ENCODE data around the genes LIFR and DAB2.

- PRO-cap, 3 experiments: peak in 1 of 3 experiments; most common plus-strand start chr5:38469180 (in 1); most common minus-strand start chr5:38469118 (in 1)
- RAMPAGE, long total RNA, 2 experiments: start-site peak on the minus strand in 1 of 2 experiments, at chr5:38468917-38469466 at its widest, 5 reads per replicate
- RRBS: no CpG with 5 or more reads among the region's 24 CpGs
These were observed 87.3 kb downstream of the LIFR start for GRCh38 chr5:38468763-38469891.

GRCh38 chr5:38485751-38486146 lies 70.7 kb downstream of the LIFR start:
- PRO-cap, 3 experiments: peak in 1 of 3 experiments; most common plus-strand start chr5:38486094 (in 1)
- RAMPAGE, long total RNA, 2 experiments: no peak in any of the 2 experiments
- RRBS: no CpG with 5 or more reads among the region's 6 CpGs

DNA sequence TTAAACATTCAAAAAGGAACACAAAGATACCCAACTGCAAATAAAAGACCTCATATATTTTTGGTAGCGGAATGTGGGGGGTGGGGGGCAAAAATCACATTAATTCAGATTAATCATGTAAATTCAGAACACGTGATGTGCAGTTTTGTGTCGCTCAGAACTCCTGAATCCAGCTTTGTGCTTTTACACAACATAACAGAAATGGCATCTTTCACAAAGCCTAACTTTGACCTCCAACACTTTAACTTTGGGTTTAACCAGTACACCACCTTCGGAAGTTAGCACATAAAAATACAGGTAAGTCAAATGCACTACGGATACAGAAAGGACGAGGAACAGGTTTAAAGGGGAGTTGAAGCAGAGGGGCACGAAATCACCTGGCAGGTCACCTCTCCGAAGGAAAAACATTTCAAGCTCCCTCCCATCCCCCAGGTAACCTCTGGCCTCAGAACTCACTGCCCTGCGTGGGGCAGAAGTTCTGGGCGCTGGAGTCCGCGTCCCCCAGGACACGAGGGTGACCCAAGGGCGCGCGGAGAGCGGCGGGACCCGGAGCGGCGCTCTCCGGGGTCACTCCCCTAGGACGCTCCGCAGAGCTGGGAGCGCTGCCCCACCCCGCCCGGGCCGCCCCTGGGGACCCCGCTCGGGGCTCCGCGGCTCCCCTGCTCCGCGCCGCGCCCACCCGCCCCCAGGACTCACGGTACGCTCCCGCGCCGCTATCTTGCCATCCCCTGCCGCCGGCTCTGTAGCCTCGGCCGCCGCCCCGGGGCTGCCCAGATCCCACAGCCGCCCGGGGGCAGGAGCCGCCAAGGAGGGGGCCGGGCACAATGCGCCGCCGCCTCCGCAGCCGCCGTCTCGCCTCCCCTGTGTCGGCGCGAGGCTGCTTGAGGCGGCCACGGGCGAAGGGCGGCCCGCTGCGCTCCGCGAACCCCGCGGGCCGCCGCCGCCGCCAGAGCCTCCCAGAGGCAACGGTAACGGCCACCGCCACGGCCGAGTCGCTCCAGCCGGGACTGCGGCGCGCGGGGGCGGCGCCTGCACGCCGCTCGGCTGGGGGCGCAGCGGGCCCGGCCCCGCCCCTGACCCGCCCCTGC lies at the start of gene LIFR:
Gene LIFR, minus strand, starts transcription at position 1,009 of the 1,088 bp plus-strand sequence.
- PRO-cap, 3 experiments: peak in 3 of 3 experiments; most common plus-strand start position 455 of the sequence (in 2); most common minus-strand start position 1,009 of the sequence (in 3)
- RAMPAGE, long total RNA, 2 experiments: no peak in any of the 2 experiments
- RRBS: 2% methylated on average over 19 of the region's 97 CpGs

GRCh38 chr5:38589531-38589956 lies 33.1 kb upstream of the LIFR start:
- PRO-cap, 3 experiments: no peak in any of the 3 experiments
- RAMPAGE, long total RNA, 2 experiments: no peak in any of the 2 experiments
- RRBS: no CpG with 5 or more reads among the region's 2 CpGs

DNA sequence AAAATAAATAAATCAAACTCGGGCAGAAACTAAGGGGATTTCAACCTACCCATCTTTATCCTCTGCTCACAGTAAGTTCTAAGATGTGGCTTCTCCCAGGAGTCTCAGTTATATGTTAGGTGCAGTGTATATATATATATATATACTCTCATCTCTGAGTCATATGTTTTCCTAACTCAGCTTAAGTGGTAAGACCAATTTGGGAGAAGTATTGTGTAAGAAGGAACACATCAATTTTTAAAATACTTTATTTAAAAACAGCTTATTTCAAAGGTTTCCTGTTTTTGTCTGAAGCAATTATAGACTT lies 20.3 kb upstream of the OSMR start:
- PRO-cap, 3 experiments: no peak in any of the 3 experiments
- RAMPAGE, long total RNA, 2 experiments: no peak in any of the 2 experiments
- RRBS: no CpG with 5 or more reads among the region's 1 CpG

GRCh38 chr5:38880181-38880738 lies 34.4 kb downstream of the OSMR start:
- PRO-cap, 3 experiments: no peak in any of the 3 experiments
- RAMPAGE, long total RNA, 2 experiments: no peak in any of the 2 experiments
- RRBS: no CpG with 5 or more reads among the region's 8 CpGs

DNA sequence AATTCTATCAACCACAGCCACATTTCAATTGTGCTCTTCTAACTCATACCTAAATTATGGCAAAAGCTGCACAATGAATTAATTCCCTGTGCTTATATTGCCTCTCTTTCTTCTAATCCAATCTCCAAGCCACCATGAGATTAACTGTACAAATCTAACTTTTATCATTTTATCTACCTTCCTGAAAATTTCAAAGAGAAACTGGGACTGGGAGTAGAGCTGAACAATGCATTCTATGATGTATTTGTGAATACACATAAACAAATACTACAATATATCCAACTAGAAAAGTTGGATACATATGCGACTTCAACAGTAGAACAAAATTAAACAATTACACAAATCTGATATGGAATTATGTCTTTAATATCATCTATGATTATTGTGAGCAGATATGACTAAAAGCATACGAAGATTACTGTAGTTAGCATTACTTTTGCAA lies 42.7 kb downstream of the RICTOR start:
- PRO-cap, 3 experiments: no peak in any of the 3 experiments
- RAMPAGE, long total RNA, 2 experiments: no peak in any of the 2 experiments
- RRBS: no CpG with 5 or more reads among the region's 2 CpGs

DNA sequence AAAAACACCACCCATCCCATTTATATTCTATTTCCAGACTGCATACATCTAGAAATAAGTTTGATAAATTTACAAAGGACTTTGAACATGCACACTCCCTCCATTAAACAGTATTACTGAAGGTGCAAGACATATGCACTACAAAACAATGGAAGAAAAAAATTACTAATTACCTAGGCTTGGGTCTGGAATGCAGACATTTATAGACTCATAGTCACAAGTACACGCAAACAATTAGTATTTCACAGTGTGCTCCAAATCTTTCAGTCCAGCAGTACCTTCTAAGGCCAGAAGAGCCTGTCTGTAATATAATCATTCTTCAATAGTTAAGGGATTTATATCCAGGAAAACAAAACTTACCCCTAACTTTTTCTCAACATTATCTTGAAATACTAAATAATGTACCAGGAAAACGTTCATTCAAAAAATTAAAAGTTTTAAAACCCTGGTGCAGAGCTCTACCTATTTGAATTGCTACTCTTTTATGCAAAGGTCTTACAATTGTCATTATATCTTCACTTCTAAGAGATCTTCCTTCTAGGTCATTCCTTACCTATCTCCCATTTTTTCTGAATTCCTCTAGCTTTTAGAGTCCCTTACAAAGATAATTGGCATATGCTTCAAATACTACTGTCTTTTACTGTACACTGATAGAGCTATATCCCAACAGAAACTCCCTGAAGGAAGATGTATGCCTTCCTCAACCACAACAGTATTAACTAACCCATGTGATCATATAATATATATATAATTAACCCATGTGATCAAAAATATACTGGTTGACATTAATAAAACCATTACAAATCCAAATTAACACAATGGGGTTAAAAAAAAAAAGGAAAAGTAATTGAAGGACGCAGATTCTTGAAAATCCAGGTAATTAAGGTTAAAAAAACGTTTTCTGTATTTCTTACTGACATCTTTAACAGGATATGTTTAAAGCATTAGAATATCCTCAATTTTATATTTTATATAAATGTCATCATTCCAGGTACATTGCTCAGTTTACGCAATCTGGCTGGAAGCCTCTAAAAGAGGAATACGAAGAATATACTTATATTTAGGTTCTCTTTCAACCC lies 10.8 kb downstream of the RICTOR start:
- PRO-cap, 3 experiments: no peak in any of the 3 experiments
- RAMPAGE, long total RNA, 2 experiments: no peak in any of the 2 experiments
- RRBS: no CpG with 5 or more reads among the region's 6 CpGs

- PRO-cap, 3 experiments: no peak in any of the 3 experiments
- RAMPAGE, long total RNA, 2 experiments: no peak in any of the 2 experiments
- RRBS: no CpG with 5 or more reads among the region's 1 CpG
These were observed 6.8 kb downstream of the RICTOR start for GRCh38 chr5:39067390-39067876.

DNA sequence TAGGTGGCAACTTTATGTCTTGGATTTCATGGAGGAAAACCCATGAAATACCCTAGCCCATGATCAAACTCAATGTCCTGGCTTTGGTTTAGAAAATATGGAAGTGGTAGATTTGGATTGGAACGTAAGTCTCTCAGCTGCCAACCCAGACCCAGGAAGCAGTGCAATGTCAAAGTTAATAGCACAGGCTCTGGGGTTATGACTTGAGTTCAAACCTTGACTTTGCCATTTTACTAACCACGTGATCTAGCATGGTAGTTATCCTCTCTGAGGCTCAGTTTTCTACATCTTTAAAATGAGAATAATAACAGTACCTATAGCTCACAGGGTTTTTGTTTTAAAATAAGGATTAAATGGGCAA lies 13.8 kb downstream of the FYB1 start:
- PRO-cap, 3 experiments: no peak in any of the 3 experiments
- RAMPAGE, long total RNA, 2 experiments: no peak in any of the 2 experiments
- RRBS: no CpG with 5 or more reads among the region's 2 CpGs

DNA sequence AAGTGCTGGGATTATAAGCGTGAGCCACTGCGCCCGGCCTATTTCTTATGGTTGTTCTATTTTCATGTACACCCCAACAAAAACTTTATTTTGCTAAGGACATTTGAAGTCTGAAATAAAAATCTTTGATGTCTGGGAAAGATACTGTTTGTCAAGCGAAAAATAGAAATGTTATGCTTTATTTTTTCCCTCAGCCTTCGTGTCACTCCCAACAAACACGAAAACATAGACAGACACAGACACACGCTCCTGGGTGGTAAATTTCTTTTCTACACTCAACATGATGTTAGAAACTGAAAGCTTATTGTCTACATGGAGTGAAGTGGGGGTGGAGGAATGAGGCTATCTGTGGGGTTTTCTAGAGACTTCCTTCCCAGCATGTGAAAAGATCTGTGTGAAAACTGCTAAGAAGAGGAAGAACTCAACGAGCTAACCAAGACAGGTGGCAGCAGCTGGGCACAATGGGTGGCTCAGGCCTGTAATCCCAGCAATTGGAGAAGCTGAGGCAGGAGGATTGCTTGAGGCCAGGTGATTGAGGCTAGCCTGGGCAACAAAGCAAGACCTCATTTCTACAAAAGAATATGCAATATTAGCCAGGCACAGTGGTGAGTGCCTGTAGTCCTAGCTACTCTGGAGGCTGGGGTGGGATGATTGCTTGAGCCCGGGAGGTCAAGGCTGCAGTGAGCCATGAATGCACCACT lies 7.6 kb downstream of the FYB1 start:
- PRO-cap, 3 experiments: no peak in any of the 3 experiments
- RAMPAGE, long total RNA, 2 experiments: no peak in any of the 2 experiments
- RRBS: no CpG with 5 or more reads among the region's 9 CpGs

DNA sequence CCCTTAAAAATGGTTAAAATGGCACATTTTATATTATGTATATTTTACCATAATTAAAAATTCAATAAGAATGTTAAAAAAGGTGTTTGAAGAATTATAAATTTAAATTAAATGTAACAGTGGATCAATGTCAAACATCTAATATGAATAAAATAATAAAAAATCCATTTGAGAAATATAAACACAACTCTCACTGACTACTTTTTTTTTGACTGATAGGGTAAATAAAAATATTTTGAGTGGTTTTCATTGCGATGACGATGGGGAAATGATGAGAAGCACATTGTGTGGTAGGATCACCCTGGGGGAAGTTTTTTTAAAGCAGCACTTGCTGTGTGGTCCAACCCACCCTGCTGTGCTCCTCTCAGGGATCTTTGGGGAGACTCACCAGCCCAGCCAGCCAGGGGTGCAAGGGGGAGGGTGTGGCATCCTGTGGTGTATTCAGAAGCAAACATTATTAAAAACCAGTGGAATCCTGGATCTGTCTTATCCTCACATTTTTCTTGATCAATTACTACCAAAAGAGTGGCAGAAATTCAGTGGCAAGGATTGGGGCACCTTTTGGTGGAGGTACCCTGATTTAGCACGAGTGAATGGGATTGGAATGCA lies 4.1 kb downstream of the FYB1 start:
- PRO-cap, 3 experiments: no peak in any of the 3 experiments
- RAMPAGE, long total RNA, 2 experiments: no peak in any of the 2 experiments
- RRBS: no CpG with 5 or more reads among the region's 3 CpGs

DNA sequence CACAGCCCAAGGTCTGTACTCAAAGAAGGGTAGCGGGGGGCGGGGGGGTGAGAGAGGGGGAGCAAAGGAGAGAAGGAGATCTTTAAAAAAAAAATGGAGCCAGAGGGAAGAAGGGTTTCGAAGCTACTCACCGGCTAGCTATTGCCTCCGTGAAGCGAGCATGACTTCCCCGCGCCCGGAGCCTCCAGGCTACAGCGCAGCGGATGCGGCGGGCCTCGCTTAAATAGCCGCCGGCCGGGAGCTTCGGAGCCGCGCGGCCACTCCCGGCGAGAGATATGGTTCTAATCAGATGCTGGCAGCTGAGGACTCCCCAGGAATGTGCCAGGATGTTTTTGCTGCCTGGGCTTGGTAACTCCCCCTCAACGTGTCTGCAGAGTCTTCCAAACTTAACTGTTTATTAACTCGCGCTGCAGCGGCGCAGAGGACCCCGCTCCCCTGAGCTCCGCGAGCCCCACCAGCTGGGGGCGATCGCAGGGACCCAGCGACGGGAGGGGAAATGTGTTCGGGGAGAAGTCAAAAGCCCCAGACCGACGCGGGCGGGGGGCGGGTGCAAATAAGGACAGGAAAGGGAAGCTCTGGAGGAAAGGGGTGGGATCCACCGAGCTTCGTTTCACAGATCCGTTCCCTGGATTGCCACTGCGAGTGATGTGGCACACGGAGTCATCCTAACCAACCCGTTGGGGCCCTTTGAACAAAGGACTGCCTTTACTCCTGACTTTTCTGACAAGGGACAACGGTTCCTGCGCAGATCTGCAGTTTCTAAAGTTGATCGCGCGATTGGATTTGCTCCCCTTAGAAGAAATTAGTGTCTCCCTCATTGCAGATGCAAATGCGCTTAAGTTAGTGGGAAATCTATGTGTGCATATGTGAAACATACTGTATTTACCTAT lies at the start of gene DAB2:
Gene DAB2, minus strand, starts transcription at position 308 of the 890 bp plus-strand sequence.
- PRO-cap, 3 experiments: peak in 3 of 3 experiments; most common plus-strand start position 636 of the sequence (in 2); most common minus-strand start position 196 of the sequence (in 2)
- RAMPAGE, long total RNA, 2 experiments: start-site peak on the minus strand in 2 of 2 experiments, centred at positions 195 to 452 of the sequence, 19 to 940 reads per replicate
- RRBS: 5% methylated on average over 8 of the region's 53 CpGs

GRCh38 chr5:39462096-39462295 lies 37.2 kb upstream of the DAB2 start:
- PRO-cap, 3 experiments: no peak in any of the 3 experiments
- RAMPAGE, long total RNA, 2 experiments: no peak in any of the 2 experiments
- RRBS: no CpG with 5 or more reads among the region's 2 CpGs

GRCh38 chr5:39520201-39520690 lies 95.5 kb upstream of the DAB2 start:
- PRO-cap, 3 experiments: no peak in any of the 3 experiments
- RAMPAGE, long total RNA, 2 experiments: start-site peak on the plus strand in 1 of 2 experiments, at chr5:39520398-39520418 at its widest, 16 reads per replicate
- RRBS: no CpG with 5 or more reads among the region's 3 CpGs

DNA sequence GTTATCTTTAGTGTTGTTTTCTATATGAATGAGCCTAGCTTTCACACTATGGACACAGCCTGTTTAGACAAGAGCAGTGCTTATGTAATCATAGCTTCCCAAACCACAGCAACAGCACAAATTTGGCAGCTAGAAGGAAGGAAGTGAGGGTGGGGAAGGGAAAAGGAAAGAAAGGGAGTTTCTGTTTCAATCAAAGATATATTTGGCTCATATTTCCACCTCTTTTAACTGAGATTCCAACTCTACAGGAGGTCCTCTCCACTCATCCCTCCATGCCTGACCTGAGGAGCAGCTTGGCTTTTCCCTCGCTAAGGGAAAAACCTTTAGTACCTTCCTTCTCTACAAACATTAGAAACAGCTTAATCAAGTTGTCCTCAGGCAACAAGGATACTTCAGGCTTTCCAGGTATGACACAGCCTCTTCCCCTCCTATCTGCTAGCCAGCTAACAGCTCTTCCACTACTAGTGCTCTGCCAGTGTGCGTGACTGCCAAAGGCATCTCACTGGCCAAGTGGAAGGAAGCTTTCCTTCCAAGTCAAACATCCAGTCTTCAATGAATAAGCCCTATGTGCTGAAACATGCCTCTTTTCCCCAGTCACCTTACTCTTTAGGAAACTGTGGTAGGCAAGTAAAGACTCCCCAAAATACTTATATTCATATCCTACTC lies 268.6 kb upstream of the PTGER4 start:
- PRO-cap, 3 experiments: no peak in any of the 3 experiments
- RAMPAGE, long total RNA, 2 experiments: no peak in any of the 2 experiments
- RRBS: no CpG with 5 or more reads among the region's 2 CpGs

GRCh38 chr5:40441490-40442292 lies 238.0 kb upstream of the PTGER4 start:
- PRO-cap, 3 experiments: no peak in any of the 3 experiments
- RAMPAGE, long total RNA, 2 experiments: no peak in any of the 2 experiments
- RRBS: no CpG with 5 or more reads among the region's 7 CpGs

DNA sequence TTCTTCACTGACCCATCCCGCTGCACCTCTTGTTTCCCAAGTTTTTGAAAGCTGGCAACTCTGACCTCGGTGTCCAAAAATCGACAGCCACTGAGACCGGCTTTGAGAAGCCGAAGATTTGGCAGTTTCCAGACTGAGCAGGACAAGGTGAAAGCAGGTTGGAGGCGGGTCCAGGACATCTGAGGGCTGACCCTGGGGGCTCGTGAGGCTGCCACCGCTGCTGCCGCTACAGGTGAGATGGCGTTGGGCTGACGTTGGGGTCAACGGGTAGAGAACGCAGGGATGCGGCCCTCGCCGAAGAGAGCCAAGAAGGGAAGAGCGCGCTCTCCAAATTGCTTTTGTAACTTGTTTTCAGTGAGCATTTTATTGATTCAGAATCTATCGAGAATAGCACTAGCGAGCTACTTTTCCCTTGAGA lies 541 bp downstream of the PTGER4 start:
- PRO-cap, 3 experiments: peak in 3 of 3 experiments; most common plus-strand start position 297 of the sequence (in 2); most common minus-strand start position 230 of the sequence (in 1)
- RAMPAGE, long total RNA, 2 experiments: start-site peak on the plus strand in 2 of 2 experiments, centred at positions 260 to 277 of the sequence, 24 to 28 reads per replicate
- RRBS: no CpG with 5 or more reads among the region's 20 CpGs

DNA sequence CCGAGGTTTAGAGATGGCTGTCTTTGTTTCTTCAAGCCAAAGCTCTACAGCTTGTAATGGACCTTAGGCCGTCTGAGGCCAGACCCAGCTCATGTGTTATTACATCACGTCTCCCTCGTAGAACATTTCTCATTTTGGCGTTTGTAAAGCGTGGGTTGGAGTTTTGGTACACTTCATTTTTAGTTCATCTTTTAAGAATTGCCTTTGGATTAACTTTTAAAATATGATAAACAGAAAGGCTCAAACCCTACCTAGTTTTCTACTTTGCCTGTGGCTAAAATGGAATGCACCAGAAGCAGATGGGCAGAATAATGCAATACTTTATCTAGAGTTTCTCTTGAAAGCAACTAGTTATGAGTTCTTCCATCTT lies 3.0 kb downstream of the PTGER4 start:
- PRO-cap, 3 experiments: no peak in any of the 3 experiments
- RAMPAGE, long total RNA, 2 experiments: no peak in any of the 2 experiments
- RRBS: no CpG with 5 or more reads among the region's 6 CpGs

GRCh38 chr5:40684419-40685042 lies 4.8 kb downstream of the PTGER4 start:
- PRO-cap, 3 experiments: no peak in any of the 3 experiments
- RAMPAGE, long total RNA, 2 experiments: no peak in any of the 2 experiments
- RRBS: no CpG with 5 or more reads among the region's 1 CpG